OVCAR3 (cell line): ENCODE measurements around the genes CKAP2L and PAX8.

GRCh38 chr2:112012364-112012887 is 42.6 kb upstream of the TMEM87B start:
- RRBS: no CpG with 5 or more reads among the region's 6 CpGs

DNA sequence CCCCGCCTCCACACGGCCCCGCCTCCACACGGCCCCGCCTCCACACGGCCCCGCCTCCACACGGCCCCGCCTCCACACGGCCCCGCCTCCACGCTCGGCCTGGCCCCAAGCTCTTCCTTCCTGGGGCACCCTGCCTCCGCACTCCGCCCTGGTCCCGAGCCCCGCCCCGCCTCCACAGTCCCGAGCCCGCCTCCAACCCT is 262 bp upstream of the TMEM87B start:
- RRBS: no CpG with 5 or more reads among the region's 20 CpGs

DNA sequence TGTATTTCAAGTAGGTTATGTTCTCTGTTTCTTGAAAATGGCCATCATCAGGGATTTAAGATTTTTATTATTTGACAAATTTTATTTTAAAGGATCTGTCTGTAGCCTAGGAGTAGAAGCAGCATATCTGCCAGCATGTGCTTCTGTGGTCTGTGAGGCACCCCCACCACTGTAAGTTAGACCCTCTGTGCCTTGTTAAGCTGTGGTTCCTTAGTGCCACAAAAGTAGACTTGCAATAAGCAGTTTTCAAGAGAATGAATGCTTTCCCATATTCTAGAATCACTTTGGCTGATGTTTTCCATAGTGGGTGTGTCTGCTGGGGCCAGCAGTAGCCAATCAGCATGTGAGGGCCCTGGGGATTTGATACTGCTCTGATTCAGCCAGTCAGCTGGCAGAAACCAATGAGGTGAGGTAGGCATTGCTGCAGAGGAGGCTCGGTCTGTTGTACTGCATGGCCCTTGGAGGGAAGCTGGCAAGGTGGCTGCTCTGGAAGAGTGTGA is 22.6 kb downstream of the TMEM87B start:
- RRBS: no CpG with 5 or more reads among the region's 1 CpG

- RRBS: no CpG with 5 or more reads among the region's 1 CpG
Observed at GRCh38 chr2:112222048-112222627, 32.7 kb downstream of the ZC3H8 start.

GRCh38 chr2:112480538-112481383 is 1.2 kb upstream of the TTL start:
- RRBS: no CpG with 5 or more reads among the region's 38 CpGs

- RRBS: no CpG with 5 or more reads among the region's 10 CpGs
Observed at GRCh38 chr2:112700975-112701559, 19.8 kb upstream of the NT5DC4 start.

DNA sequence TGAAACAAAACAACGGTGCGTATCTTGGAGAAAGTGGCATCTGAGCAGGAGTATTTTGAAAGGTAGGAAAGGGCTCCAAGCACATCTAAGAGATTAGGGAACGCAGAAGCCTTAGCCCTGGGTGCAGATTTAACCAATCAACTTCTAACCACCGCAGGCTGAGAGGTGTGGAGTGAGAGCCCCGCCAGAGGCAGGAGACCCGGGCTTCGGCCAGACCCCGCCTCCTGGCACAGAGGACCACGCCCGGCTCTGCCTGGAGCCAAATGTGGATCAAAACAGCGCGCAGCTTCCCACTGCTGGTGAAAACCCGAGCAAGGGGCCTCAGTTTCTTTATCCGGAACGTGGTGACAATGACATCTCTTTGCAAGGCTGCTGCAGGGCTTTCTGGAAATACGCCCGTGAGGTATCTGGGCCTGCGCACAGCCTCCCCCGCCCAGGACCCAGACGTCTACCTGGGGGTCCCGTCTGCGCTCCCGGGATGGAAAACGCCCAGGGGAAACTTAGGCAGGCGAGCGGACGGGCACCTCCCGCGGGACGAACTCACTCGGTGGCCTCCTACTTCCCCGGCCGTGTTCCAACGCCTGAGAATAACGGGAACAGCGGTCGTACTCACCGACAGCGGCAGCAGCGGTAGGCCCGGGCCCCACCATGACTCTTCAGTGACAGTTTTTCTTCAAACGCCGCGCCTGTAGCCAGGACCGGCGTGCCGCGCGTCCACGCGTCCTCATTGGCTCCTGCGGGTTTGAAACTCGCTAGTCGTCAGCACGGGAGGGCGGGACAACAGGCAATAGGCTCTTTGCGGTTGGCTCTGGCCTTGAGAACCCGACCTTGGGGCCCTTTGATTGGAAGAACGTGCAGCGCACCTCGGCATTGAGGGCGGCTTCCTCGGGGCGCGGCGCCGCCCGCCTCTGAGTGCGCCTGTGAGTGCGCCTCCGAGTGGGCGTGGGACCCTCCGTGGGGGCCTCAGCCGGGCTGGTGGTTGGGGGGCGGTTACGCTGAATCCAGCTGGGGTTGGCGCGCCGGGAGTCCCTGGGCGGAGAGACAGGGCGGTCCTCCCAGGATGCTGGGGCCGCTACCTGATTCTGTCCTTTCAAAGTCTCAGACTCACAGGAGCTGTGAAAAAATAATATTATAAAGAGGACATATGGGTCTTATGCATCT is at the start of gene CKAP2L:
Gene CKAP2L (minus strand): TSS at position 661 of the 1,161 bp plus-strand sequence.
- RRBS: 5% methylated on average over 35 of the region's 82 CpGs

- RRBS: no CpG with 5 or more reads among the region's 5 CpGs
Observed at GRCh38 chr2:112839540-112839852, 2.9 kb upstream of the IL1B start.

- RRBS: no CpG with 5 or more reads among the region's 4 CpGs
Observed at GRCh38 chr2:112920759-112921230, 9.8 kb downstream of the IL37 start.

- RRBS: no CpG with 5 or more reads among the region's 6 CpGs
Observed at GRCh38 chr2:113122186-113122730, 5.1 kb upstream of the IL1RN start.

- RRBS: 5% methylated on average over 63 of the region's 99 CpGs
Observed at GRCh38 chr2:113156783-113157919, 16.6 kb upstream of the PSD4 start.

- RRBS: no CpG with 5 or more reads among the region's 18 CpGs
Observed at GRCh38 chr2:113197240-113198082, 23.7 kb downstream of the PSD4 start.

DNA sequence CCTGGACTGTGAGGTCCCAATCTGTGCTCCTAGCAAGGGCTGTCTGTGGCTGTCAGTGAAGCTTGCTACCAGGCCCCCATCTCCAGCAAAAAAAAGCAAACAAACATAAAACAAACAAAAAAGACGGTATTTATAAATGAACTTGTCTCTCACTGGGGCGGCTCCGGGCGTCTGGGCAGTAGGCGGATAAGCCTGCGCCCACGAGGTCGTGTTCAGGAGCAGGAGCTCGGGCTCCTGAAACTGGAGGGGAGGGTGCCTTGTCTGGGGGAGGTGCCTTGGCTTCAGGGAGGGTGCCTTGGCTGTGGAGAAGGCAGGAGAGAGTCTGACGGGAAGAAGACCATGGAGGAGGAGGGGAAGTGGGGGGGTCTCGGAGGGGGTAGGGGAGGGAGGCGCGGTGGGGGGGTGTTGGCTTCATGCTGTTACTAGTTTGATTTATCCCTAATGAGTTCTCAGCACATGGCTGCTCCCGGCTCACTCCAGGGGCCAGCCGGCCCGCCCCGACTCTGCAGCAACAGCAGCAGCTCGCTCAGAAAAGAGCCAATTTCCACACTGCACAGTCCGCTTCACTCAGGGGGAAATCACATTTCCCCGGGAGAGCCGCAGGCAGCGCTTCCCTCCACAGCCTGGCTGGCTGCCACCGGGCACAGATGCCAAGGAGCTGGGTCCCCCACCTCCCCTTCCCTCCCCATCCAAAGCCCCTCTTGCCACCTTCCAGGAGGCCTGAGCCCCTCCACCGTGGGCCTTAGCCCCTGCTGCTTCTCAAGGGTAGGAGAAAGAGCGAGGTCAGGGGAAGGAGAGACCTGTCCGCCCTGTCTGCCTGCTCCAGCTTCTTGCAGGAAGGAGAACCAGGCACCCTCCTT is 38.7 kb downstream of the PSD4 start:
- RRBS: 10% methylated on average over 8 of the region's 26 CpGs

- RRBS: no CpG with 5 or more reads among the region's 4 CpGs
Observed at GRCh38 chr2:113255227-113256281, 23.2 kb downstream of the PAX8 start.

DNA sequence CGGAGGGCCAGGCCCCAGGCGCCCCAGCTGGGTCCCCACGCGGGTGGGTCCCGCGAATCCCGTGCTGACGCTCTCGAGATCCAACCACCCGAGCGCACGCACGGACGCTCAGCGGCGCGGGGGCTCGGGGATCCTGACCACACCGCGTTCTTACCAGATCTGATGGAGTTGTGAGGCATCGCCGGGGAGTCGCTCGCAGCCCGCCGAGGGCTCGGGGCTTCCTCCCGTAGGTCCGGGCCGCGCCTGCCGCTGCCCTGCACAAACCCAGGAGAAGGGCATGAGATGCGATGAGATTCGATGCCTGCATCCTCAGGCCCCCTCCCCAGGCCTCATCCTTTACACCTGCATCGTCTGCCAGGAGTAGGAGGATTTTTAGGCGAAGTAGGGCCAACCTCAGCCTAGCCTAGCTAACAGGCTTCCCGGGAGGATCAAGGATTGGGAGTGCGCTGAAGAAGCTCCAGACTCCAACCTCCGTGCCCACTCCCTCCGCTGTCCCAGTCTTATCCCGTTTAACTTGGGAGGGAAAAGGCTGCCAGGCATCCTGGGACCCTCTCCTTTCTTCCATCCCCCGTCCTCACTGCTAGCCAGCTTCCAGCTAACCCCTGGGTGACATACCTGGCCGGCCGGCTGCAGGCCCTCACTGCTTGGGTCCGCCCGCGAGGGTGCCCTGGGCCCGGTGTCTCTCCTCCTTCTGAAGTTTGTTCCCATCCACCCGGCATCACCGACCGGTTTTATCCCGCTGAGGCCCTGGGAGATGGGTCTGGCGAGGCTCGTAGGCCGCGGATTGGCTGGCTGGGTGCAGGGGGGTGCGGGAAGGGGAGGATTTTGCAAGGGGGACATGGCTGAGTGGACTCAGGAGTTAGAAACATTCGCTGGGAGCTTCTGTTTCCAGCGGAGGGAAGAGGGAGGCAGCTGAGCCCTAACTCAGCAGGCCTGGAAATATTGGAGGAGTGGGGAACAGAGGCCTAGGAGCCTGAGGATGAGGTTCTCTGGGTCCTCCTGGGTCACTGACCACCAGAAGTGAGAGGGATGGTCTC is at the start of gene PAX8:
Gene PAX8 (minus strand): TSS at position 706 of the 1,037 bp plus-strand sequence.
- RRBS: 5% methylated on average over 13 of the region's 59 CpGs

- RRBS: no CpG with 5 or more reads among the region's 5 CpGs
Observed at GRCh38 chr2:113406163-113406575, 31.3 kb upstream of the ZNG1B start.

DNA sequence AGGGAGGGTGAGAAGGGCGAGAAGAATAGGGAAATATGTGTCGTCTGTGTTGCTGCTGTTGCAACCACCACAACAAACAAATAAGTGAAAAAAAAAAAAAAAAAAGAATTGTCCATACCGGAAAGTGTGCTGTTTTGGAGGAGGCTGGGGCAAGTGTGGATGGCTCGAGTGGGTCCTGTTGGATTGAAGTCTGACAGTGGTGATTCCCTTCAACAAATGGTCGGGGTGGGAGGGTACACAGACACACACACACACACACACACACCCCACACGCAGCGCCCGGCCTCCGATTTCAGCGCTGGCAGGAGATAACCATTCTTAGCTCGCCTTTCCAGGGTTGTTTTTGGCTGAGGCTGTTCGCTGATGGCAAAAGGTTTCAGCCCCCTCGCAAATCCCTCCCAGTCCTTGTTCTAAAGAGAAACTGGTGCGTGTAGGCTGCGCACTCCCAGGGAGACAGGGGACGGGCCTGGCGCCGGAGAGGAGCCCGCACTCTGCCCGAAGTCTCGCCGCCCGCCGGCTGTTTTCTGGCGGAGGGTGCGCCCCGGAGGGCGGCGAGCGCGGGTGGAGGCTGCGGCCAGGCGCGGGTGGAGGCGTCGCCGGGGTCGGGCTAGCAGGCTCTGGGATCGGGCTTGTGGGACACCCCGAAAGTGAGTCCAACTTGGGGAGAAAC is 42.7 kb downstream of the FOXD4L1 start:
- RRBS: no CpG with 5 or more reads among the region's 40 CpGs

DNA sequence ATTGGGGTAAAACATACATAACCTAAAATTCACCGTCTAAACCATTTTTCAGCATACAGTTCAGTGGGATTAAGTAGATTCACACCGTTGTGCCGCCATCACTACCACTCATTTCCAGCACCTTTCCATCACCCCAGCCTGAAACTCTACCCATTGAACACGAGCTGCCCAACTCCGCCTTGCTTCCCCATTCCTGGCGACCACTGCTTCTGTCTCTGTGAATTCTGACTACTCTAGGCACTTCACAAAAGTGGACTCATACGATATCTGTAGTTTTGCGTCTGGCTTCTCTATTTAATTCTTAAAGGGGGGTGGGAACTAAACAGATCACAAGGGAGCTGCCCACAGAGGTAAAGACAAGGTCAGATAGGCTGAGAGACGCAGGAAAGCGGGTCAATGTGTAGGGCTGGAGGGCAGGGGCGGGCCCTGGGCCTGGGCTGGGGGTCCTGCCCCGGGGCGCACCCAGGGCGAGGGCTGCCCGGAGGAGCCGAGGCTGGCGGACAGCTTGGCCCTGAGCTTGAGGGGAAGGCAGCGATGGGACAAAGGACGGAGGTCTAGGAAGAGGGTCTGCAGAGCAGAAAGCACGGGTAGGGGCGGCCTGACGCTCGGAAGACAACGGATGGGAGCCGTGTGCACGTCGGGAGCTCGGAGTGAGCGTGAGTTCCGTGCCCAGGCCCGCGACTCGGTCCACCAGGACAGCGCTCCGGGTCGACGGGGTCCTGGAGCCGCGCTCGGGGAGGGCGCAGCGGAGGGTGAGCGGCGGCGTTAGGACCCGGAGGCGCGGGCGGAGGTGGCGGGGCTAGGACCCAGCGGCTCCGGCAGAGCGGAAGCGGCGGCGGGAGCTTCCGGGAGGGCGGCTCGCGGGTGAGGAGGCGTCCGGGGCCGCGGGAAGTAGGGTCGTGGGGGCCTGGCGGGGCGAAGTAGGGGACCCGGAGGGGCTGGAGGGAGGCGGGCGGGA is 43.5 kb upstream of the RABL2A start:
- RRBS: 6% methylated on average over 7 of the region's 70 CpGs

- RRBS: no CpG with 5 or more reads among the region's 4 CpGs
Observed at GRCh38 chr2:113728869-113729697, 27.4 kb downstream of the SLC35F5 start.